ENCODE data around the genes KLHL41, PHOSPHO2 and CYBRD1.

DNA sequence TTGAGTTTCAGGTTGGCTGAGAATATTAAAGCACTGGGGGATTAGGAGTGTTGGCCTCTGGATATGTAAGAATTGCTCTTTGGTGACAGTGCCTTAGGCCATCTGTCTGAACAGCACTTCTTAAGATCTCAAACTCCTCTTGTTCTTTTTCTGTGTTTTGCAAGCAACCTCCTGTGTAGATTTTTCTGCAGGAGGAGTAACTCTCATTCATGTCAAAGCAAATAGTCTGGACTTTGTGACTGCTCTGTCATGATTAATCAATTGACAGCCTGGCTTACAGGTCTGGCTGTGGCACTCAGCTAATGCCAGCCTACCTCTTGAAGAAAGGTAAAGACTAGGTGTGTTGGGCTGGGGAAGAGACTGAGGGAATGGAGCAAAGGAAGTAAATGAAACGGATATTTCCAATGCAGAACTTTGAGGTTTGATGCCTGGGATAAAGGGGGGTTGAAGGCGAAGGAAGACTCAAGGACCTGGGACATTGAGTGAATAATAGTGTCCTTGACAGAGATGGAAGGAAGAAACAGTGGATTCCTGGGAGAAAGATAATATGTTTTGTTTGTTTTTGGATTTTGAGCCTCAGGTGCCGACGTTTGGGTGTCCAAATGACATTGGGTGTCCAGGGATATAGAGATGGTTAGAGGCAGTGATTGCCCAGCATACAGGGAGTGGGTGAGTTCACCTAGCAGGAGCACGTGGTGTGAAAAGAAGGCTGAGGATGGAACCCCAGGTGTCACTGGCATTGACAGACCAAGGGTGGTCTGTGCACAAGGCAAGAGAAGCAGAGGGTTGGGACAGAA lies 156.8 kb downstream of the CERS6 start:
- PRO-cap, result no peak

- PRO-cap, result no peak
These were observed 159.8 kb upstream of the NOSTRIN start for GRCh38 chr2:168642528-168643126.

GRCh38 chr2:168751014-168751638 lies 51.3 kb upstream of the NOSTRIN start:
- PRO-cap, result no peak

DNA sequence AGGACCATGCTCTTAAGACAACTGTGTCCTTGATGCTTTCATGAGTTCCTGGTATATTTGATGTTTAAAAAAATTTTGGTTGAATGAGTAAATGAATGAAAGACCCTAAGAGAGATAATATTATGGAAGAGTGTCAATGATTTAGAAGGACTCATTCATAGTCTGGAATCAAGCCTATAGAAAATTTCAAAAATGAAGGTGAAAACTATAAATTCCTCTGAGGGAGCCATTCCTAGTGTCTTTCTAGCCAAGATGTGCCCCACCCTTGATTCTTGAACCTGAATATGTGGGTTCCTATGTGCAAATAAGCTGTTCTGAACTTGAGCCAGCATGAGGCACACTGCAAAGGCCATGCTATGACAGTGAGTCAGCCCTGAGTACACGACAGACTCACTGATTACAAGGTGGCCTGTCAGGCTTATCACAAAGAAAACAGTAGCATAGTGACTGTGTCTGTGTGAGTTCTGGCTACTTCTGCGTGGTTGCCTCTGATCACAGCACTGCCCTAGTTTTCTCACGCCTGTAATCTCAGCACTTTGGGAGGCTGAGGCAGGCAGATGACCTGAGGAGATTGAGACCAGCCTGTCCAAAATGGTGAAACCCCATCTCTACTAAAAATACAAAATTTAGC lies 19.0 kb downstream of the ABCB11 start:
- PRO-cap, result no peak

DNA sequence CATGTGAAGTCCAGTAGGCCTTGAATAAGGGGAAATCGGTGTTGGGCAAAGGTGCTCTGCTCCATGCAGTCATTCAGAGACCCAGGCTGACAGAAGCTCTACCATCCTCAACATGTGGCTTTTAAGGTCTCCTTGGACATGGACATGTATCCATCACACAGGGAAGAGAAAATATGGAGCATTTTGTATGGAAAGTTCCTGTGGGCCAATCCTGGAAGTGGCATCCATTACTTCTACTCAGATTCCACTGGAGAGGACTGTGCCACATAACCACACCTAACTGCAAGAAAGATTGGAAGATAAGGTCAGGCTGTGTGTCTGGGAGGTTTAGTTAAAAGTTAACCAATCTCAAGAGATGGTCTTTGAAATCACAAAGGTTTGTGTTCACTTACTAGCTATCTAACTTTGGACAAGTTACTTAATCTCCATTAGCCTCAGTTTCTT lies 3.8 kb upstream of the ABCB11 start:
- PRO-cap, result no peak

- PRO-cap, result unidirectional peak, minus-strand start at chr2:169072793
These were observed 3.1 kb downstream of the DHRS9 start for GRCh38 chr2:169072475-169072909.

DNA sequence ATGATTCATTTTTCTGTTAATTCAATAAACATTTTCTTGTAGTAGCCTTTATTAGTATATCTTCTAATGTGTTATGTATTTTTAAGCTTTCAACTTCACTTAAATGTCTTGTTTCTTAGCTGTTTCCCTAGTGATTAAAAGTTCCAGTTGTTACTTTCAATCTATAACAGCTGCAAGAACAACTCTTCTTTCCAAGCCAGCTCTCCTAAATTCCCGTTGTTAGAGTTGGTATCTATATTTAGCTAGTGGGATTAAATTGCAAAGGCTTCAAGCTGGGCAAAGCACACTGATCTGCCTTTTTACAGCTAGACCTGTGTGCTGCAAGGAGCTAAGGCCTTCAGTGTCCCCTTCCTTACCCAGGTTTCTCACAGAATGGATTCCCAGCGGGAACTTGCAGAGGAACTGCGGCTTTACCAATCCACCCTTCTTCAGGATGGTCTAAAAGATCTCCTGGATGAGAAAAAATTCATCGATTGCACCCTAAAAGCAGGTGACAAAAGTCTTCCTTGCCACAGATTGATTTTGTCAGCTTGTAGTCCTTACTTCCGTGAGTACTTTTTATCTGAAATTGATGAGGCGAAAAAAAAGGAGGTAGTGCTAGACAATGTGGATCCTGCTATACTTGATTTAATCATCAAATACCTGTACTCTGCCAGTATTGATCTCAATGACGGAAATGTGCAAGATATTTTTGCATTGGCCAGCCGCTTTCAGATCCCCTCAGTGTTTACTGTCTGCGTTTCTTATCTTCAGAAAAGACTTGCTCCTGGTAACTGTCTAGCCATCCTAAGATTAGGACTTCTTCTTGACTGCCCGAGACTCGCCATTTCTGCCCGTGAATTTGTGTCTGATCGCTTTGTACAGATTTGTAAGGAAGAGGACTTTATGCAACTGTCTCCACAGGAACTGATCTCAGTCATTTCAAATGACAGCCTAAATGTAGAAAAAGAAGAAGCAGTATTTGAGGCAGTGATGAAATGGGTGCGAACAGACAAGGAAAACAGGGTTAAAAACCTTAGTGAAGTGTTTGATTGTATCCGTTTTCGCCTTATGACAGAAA lies at the start of gene KLHL41:
Gene KLHL41, plus strand, starts transcription at position 296 of the 1,060 bp plus-strand sequence.
- PRO-cap, result no peak

GRCh38 chr2:169694088-169694958 lies at the start of gene PHOSPHO2:
Gene PHOSPHO2, plus strand, starts transcription at chr2:169694469.
- PRO-cap, result bidirectional peak, plus-strand start at chr2:169694471, minus-strand start at chr2:169694350; unidirectional peak, plus-strand start at chr2:169694772

- PRO-cap, result bidirectional peak, plus-strand start at chr2:169737032, minus-strand start at chr2:169736796
These were observed 2.9 kb downstream of the KLHL23 start for GRCh38 chr2:169736278-169737178.

- PRO-cap, result no peak
These were observed 164.1 kb upstream of the MYO3B start for GRCh38 chr2:170013872-170014179.

DNA sequence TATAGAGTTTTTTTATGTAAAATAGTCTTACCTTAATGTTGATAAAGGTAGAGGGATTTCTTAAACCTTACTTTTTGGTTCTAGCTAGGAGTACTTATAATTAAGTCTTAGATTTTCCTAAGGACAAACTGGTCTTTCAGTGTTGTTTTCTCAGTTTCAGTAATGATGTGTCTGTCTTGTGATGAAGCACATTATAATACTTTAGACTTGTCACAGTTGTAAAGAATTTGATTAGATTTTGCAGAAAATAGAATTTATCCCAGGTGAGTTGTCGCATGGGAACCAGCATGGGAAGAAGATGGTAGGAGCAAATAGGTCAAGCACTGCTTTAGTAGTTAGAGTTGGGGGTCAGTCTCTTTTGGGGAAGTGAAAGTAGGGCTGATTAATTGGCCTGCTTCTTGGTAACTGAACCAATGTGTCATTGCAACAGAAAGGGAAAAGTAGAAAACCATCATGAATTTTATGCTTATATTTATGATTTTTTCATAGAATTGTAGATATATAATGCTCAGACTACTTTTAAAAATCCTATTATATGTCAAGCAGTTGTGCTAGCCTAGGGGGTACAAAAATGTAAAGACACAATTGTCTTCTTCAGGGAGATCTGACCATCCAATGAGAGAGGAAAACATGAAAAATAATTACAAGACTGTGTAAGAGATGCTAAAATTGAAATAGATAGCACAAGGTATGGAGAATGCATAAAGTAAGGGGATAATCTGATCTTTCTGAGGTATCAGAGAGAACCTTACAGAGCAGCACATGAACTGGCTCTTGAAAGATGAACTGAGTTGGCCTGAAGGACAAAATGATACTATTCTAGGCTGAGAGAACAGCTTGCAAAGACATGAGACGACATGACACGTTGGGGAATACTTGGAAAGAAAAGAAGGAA lies 153.1 kb upstream of the MYO3B start:
- PRO-cap, result no peak

DNA sequence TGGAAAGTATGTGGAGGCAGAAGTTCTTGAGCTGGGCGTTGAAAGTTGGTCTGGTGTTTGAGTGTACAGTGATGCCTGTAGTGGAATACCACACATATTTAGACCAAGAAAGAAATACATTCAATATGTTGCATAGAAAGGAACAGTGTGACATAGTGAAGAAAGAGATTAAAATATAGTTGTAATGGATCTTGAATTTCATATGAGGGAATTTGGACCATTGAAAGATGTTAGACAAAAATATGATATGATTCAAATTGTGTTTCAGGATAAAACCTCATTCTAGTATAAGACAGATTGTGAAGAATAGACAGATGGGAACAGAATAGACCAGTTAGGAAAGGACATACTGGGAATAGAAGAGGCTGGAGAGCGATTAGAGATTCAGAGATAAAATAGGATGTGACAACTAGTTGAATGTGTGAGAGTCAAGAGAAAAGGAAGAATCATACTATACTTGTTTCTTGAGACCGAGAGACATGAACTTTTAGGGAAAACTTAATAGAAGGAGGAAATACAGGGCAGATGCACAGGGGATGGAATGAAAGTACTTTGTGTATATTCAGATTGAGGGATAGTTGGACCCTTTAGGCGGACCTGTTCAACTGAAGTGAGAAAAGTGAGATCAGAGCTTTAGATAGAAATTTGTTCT lies 115.0 kb upstream of the MYO3B start:
- PRO-cap, result no peak

DNA sequence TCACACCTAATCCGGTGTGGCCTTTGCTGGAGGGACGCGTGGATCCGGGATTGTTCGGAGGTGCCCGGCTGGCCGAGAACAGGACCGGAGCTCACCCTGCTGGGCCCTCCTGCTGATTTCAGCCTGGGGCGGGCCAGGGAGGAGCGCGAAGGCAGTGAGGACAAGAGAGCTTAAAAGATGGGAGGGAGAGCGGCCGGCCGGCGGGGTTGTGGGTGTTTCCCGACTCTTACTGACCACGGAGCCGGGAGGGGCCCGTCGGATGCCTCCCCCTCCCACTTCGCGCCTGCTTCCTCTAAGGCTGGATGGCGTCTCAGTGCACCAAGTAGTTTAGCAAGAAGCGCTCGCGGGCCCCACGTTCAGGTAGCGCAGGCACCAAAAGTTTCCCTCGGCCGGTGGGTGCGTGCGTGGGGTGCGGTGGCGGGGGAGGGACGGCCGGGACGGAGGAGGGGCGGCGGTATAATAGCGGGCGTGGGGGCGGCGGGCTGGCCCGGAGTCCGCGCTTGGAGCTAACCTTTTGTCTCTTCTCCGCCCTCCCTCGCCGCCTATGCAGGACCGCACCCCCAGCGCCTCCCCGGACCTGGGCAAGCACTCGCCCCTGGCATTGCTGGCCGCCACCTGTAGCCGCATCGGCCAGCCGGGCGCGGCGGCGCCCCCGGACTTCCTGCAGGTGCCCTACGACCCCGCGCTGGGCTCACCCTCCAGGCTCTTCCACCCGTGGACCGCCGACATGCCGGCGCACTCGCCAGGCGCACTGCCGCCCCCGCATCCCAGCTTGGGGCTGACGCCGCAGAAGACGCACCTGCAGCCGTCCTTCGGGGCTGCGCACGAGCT lies 787 bp downstream of the SP5 start:
- PRO-cap, result no peak

DNA sequence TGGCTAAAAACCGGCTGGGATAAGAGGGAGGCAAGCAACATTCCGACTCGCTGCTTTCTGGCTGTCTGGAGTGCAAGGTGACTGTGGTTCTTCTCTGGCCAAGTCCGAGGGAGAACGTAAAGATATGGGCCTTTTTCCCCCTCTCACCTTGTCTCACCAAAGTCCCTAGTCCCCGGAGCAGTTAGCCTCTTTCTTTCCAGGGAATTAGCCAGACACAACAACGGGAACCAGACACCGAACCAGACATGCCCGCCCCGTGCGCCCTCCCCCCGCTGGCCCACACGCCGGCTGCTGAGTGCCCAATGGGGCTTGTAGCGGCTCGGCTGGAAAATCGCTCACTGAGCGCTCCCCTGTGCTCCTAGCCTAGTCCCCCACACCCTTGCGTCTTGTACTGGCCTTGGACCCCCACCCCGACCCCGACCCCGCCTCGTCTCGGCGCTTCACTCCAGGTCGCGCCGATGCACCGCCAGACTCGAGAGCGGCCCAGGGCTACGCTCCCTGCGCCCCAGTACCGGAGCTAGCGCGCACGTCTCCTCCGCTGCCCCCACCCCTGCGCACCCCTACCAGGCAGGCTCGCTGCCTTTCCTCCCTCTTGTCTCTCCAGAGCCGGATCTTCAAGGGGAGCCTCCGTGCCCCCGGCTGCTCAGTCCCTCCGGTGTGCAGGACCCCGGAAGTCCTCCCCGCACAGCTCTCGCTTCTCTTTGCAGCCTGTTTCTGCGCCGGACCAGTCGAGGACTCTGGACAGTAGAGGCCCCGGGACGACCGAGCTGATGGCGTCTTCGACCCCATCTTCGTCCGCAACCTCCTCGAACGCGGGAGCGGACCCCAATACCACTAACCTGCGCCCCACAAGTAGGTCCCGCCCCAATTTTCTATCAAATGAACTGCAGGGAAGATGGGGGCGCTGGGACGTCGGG lies 1.4 kb downstream of the GAD1 start:
- PRO-cap, result no peak

DNA sequence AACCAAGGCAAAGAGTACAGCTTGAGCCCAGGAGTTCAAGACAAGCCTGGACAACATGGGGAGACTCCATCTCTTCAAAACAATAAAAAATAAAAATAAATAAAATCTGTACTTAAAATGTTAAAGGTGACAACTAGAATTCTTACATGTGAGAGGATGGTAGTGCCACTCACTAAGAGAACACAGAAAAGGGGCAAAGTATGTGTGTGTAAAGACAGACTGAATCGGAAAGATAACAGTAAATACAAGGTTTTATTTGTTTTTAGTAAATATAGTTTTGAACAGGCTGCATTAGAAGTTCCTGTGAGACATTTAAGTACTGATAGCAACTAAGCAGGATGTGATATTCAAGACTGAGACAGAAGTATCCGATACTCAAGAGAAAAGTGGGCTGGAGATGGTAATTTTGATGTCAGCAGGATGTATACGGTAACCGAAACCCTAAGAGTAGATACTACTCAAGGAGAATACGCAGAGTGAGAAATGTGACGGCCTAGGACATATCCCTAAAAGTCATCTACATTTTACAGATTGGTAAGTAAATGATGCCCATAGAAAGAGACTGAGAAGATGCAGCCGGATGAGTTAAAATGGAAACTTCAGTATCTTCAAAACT lies 115.2 kb downstream of the GORASP2 start:
- PRO-cap, result no peak

DNA sequence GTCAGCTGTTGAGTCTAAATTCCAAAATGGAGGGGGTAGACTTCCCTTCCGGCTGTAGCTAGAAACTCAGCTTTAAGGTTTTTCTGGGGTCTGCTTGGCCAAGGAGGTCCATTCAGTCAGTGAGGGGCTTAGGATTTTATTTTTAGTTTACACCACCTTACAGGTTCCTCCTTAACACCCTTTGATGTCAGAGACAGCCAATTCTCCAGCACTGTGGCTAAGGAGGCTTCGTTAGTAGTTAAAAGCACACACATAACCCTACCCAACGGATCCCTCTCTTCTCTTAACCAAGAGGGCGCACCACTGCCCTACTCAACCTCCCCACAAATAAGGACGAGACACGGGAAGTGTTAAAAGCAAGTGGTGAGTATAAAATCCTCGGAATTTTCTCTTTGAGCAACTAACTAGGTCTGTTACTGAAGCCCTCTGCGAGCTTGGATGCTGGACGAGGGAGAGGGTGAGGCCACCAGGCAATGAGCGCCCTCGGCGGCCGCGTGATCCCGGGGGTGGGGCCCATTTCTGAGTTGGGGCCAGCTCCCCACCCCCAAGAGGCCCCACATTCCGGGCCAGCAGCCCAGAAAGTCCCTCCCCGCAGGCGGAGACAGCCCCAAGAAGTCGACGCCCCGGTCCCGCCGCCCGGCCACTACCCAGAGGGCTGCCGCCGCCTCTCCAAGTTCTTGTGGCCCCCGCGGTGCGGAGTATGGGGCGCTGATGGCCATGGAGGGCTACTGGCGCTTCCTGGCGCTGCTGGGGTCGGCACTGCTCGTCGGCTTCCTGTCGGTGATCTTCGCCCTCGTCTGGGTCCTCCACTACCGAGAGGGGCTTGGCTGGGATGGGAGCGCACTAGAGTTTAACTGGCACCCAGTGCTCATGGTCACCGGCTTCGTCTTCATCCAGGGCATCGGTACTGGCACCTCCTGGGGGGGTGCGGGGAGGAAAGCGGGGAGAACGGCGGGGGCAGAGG lies at the start of gene CYBRD1:
Gene CYBRD1, plus strand, starts transcription at position 640 of the 964 bp plus-strand sequence.
- PRO-cap, result bidirectional peak, plus-strand start at position 643 of the sequence, minus-strand start at position 433 of the sequence

- PRO-cap, result bidirectional peak, plus-strand start at chr2:171523235, minus-strand start at chr2:171523120
These were observed 564 bp downstream of the CYBRD1 start for GRCh38 chr2:171522799-171523277.

DNA sequence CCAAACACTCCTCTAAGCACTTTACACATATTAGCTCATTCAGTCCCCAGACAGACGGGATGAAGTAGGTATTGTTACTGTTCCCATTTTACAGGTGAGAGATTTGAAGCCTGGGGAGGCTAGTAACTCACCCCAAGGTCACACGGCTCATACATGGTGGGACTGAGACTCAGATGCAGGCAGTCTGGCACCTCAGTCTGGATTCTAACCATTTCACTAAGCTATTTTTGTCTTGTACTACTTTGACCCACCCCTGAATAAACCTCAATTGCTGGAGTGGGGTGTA lies 33.4 kb downstream of the CYBRD1 start:
- PRO-cap, result no peak

GRCh38 chr2:171556643-171557038 lies 34.4 kb downstream of the CYBRD1 start:
- PRO-cap, result no peak

GRCh38 chr2:172280636-172281190 lies 146.7 kb upstream of the ITGA6 start:
- PRO-cap, result no peak

Measured in left lobe of liver (tissue), 1 donor.